ENCODE results near the genes SFXN3, POLL, KCNIP2 and ELOVL3.

DNA sequence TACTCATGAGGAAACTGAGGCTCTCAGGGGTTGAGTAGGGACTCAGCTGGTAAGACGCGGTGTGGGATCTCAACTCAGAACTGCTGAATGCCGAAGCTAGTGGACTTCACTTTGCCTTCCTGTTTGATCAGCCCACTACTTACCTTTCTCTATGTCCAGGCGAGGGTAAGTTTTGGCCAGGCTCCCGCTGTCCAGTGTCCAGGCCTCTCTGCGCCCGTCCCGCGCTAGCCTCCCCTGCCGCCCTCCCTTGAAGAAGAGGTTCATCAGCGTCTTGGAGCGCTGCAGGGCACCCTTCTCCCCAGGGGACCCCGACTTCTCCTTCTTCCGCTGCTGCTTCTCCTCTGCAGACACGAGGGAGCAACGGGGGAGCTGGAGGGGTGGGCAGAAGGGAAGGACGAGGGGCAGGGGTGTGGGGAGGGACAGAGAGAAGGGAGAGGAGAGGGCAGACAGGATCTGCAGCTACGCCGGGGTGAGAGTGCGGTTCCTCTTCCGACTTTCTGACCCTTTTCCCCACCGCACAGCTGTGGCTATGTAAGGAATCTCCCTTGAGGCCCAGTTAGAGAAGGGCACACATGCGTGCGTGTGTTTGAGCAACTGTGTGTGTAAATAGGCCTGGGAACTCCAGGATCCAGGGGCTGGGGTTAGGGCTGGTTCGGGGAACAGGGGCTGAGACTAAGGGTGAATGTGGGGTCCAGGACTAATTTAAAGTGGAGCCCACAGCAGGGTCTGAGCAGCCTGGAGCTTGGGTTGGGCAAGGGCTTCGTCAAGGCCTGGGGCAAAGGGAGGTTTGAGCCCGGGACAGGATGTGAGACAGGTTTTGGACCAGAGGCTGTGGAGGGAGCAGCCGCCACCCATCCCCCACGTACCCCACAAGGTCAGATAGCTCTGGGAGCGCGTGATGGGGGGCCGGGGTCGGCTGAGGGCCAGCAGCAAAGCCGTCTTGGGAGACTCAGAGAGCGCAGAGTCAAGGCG, 12.7 kb downstream of the PDZD7 start:
- RRBS = 44% methylated on average over 6 of the region's 36 CpGs

GRCh38 chr10:101030878-101031835, at the start of gene SFXN3:
Gene SFXN3, plus strand, starts transcription at chr10:101031234.
- RRBS = 3% methylated on average over 18 of the region's 50 CpGs

DNA sequence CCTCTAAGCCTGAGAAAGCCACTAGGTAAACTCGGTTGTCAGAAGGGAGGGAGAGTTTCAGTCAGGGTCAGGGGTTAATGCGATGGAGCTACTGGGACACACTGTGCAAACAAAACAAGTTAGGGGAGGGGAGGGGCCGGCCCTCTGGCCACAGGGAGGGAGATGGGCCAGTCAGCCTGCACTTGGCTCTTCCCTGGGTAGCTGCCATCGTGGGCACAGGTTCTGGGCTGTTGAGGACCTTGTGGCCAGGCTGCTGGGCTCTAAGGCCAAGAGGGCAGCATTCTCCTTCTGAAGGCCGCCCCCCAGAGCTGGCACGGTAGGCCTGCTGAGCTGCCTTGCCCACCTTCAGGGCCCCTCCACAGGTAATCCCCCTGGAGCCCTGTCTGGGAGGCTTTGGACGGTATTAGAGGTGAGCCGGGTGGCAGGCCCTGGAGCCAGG, 31.3 kb downstream of the KAZALD1 start:
- RRBS = no CpG with 5 or more reads among the region's 8 CpGs

DNA sequence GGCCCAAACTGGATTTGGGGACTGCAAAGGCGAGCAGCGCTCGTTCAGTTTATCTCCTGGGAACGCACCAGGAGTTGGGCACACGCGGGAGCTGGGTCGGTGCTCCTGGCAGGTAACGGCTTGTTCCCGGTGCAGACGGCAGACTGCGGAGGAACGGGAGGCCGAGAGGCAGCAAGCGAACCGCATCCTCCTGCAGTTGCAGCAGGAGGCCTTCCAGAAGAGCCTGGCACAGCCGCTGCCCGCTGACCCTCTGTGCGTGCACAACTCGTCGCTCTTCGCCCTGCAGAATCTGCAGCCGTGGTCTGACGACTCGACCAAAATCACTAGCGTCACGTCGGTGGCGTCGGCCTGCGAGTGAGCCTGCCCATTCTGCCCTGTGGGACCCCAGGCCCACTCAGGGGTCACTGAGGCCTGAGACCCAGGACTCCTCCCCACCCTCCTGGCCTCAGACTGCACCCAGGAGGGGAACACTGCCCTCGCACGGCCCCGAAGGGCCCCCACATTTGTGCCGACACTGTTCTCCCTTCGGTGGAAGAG, 5.5 kb downstream of the TLX1 start:
- RRBS = no CpG with 5 or more reads among the region's 35 CpGs

- RRBS = 10% methylated on average over 25 of the region's 48 CpGs
These were observed 9.4 kb downstream of the TLX1 start for GRCh38 chr10:101140280-101141097.

DNA sequence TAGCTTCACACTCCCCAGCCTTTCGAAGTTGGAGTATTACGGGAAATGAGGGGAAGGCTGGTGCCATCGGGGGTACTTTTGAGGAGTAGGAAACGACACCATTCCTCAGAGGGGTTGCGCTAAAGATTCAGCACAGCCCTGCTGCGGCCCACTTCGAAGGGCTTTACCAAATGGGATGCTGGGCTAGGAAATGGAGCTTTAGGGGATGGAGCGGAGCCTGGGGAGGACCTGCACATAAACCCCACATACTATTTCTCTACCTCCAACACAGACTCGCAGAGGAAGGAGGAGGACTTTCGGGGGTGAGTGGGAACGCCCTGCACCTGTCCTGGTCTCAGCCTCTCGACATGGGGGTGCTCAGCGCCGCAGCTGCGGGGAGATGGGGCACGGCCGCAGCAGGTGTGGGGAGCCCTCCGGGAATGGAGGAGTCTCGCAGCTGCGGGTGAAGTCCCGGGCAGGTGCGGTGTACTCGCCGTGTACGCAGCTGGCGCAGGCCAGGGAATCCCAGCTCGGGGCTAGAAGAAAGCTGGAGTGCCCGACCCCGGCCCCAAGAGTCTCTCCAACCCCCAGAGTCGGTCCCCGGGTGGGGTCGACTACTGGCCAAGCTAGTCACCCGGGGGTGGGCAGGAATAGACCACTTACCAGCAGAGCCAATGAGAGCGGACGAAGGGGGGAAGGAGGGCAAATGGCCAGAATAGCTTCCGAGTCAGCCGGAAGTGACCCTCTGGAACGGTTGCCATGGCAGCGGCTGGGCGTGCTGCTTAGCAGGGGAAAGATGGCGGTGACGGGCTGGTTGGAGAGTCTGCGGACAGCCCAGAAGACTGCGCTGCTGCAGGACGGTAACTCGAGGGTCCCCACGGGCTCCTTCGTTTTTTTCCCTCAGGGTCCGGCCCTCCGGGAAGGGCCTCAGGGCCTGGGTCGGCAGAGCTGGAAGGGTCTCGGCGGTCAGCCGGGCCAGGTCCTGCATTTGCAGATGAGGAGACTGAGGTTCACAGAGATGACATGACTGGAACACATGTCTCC, at the start of gene POLL:
Gene POLL (minus strand): TSS at position 696 of the 1,023 bp plus-strand sequence.
- RRBS = 1% methylated on average over 19 of the region's 54 CpGs

GRCh38 chr10:101840527-101841190, 2.9 kb downstream of the KCNIP2 start:
- RRBS = no CpG with 5 or more reads among the region's 38 CpGs

- RRBS = 14% methylated on average over 22 of the region's 62 CpGs
These were observed at the start of gene KCNIP2 for GRCh38 chr10:101843401-101844334. Gene KCNIP2, minus strand, starts transcription at chr10:101843800.

DNA sequence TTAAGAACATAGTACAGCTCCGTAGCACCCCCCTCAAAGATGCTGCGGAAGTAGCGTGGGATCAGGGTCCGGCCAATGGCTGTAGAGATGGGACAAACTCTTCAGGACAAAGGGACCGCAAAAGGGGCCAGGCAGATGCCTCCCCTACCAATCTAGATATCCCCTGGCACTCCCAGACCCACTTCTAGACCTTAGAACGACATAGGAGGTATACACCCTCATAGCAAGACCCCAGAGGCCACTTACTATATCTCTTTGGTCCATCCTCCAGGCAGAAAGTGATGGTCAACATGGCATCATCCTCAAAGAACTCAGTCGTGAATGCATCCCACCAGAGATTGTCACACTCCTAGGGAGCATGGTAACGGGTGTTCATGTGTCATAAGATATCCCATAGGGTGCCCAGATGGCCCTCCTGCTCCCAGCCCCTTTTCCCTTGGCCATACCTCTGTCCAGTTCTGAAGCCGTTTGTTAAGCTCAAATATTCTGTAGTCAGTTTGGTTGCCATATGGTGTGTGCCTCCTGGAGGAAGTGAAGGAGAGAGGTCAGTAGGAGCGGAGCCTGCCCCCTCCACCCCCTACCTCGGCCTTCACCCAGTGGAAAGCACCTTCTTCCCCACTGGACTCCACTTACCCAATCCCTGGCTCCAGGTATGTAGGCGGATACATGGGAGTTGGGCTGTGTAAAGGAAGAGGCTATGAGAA, 9.4 kb downstream of the LDB1 start:
- RRBS = no CpG with 5 or more reads among the region's 12 CpGs

DNA sequence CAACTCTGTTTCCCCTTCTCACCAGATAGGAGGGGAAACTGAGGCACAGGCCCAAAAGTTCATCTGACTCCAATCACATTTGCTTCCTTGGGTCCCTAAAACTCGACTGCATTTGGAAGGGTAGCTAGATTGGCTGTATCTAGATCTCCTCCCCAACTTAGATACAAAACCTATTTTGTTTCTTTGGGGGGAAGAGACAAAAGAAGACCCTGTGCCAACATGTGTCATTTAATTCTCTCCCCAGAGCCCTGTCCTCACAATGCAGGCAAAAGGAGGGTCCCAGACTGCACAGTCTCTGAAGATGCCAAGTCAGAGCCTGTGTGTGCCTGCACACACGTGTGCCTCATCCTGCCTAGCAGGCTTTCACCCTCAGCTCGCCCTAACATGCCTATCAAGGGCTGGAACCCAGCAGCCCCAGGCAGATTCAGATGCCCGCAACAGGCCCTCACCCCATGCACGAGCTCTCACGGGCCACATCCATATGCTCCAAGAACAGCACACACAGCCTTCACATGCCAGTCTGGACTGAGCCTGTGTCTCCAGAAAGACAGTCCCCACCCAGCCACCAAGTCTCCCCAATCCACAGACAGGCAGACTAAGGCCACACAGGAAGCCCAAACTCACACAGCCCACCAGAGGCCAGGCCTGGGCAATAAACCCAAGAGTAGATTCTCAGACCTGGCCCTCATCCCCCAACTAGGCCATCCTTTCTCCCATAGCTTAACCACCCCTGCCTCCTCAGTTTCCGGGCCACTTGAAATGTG, 7.0 kb downstream of the LDB1 start:
- RRBS = no CpG with 5 or more reads among the region's 7 CpGs

DNA sequence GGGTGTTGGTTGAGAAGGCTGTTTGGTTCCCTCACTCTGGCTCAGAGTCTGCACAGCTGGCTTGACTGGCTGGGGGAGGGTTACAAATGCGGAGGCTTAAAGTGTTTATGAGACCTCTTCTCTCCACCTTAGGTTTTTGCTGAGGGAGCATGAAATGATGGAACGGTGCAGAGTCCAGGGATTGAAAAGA, 1.5 kb upstream of the LDB1 start:
- RRBS = no CpG with 5 or more reads among the region's 2 CpGs

GRCh38 chr10:102225946-102226612, at the start of gene ELOVL3:
Gene ELOVL3, plus strand, starts transcription at chr10:102226299.
- RRBS = 8% methylated on average over 11 of the region's 45 CpGs

GRCh38 chr10:102367998-102368507, 27.5 kb upstream of the NFKB2 start:
- RRBS = no CpG with 5 or more reads among the region's 3 CpGs

DNA sequence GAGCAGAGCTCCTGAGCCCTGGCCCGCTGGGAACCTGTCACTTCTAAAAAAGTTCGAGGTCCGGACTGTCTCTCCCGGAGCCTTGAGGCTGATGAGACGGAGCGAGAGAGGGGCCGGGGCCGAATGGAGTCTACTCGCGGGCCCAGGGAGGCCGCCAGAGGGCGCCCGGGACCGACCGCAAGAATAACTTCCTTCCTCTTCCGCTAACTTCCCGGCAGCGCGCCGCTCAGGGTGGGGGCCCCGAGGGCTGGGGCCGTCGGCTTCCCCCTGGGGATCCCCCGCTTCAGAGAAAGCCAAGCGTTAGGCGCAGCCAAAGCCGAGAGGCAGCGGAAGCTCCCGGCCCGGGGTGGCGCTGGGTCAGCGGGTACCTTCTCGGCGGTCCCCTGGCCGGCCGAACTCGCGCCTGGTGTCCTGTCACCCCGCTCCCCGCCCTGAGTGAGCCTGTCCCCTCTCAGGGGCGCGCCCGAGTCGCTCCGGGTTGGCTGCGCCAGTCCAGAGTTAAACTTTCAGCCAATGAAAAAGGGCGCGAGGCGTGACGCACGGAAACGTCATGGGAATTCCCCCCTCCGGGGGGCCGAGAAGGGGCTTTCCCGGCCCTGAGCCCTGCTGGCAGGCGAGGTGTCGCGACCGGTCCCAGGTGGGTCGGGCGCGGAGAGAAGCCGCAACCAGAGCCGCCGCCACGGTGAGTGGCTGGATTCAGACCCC, 1.4 kb upstream of the NFKB2 start:
- RRBS = 3% methylated on average over 41 of the region's 66 CpGs

DNA sequence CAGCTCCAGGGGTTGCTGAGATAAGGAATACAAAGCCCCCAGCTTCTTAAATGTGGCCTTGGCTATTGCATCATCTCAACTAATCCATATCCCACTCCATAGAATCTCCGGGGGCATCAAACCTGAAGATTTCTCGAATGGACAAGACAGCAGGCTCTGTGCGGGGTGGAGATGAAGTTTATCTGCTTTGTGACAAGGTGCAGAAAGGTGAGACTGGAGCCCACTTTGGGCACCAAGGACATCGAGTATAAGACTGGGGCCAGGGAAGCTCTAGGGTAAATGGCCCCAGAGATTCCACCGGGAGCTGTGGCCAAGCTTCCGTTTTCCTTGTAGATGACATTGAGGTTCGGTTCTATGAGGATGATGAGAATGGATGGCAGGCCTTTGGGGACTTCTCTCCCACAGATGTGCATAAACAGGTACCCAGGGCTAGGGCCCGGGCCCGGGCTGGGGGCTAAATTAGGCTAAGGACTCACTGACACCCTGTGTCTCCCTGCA, 2.4 kb downstream of the NFKB2 start:
- RRBS = 91% methylated on average over 1 of the region's 9 CpGs

DNA sequence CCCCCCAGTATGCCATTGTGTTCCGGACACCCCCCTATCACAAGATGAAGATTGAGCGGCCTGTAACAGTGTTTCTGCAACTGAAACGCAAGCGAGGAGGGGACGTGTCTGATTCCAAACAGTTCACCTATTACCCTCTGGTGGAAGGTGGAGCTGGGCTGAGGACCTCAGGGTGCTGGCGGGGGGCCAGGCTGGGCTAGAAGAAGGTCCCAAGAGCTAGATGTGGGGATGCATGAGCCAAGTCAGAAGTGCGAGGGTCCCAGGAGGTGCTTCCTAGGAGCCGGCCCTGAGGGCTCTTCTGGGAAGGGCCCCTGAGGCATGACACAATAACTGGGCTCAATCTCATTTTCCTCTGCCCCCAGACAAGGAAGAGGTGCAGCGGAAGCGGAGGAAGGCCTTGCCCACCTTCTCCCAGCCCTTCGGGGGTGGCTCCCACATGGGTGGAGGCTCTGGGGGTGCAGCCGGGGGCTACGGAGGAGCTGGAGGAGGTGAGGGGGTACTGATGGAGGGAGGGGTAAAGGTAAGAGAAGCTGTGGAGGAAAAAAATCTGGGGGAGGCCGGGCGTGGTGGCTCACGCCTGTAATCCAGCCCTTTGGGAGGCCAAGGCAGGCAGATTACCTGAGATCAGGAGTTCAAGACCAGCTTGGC, 3.0 kb downstream of the NFKB2 start:
- RRBS = 91% methylated on average over 4 of the region's 16 CpGs

- RRBS = no CpG with 5 or more reads among the region's 18 CpGs
These were observed 6.4 kb downstream of the NFKB2 start for GRCh38 chr10:102401725-102402513.

GRCh38 chr10:102406824-102407266, 11.3 kb downstream of the NFKB2 start:
- RRBS = no CpG with 5 or more reads among the region's 2 CpGs

GRCh38 chr10:102422626-102423112, 2.0 kb downstream of the FBXL15 start:
- RRBS = no CpG with 5 or more reads among the region's 27 CpGs

GRCh38 chr10:102580101-102580507, 64.2 kb upstream of the TRIM8 start:
- RRBS = no CpG with 5 or more reads among the region's 4 CpGs